ENCODE measurements around the gene CTSE.

DNA sequence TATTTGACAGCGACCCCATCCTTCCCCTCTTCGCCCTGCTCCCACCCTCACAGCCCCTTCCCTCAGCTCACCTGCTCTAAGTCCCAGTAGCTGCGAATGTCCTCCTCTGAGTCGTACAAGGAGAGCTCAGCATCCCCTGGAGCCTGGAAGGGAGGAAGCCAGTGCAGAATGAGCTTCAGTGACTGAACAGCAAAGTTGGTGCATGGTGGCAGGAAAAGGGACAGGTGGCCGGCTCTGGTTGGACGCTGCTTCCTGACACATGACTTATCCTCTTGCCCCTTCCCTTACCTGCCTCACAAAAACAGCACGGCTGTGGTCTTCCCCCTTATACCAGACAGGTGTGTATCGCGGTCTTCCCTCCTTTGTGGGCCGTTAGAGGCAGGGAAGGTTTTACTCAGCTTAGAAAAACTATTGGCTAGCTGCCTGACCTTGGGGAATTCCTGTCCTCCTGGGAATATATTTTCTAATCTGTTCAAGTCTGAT, 26.0 kb downstream of the SLC26A9 start:
- PRO-cap: no peak

DNA sequence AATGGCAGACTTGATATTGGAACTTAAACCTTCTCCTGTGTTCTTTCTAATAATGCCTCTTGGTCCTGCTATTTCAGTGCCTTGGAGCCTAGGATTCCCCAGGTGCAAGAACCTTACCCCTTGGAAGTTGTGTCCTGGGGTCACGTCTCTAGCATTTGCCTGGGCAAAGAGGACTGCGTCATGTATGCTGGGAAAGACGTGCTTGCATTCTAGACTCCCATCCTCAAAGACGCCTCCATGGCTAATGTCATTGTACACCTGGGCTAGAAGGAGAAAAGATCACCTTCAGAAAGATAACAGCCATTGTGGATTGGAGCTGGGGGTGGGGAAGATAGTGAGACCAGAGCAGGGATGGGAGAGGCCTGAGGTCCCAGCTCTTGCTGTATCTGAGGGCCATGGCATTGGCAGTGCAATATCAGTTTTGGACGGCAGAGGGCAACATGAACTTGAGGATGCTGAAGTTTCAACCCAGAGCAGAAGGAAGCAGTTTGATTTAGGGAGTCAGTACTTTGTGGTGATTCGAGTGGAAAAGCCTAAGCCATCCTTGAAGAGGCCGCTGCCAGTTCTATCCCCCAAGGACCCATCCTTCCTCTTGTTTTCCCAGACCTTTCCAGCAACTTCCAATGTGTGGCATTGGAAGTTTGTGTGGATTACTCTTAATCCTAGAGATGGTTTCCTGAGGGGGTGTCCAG, 24.4 kb downstream of the SLC26A9 start:
- PRO-cap: no peak

GRCh38 chr1:205934477-205935230, 8.6 kb downstream of the SLC26A9 start:
- PRO-cap: no peak

DNA sequence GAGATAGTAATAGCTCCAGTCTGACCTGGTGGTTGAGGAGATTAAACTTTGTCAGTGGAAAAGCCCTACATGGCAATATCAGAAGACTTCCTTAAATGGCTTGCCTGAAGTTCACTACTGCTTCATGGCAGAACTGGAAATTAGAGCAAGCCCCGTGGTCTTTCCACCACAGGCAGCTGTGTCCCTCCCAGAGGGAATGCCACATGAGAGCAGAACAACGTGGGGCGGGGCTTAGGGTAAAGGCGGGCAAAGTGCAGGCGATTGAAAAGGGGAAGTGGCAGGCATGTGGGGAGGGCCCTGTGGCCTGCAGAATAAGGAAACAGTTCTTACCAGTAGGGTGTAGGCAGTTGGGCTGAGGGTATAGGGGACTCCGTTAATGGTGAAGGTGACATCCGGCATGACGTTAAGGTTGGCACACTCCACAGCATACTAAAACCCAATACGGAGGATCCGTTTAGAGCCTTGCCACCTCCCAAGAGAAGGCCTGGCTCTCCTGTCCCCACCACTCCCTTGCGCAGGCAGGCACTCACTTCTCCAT, 8.9 kb upstream of the RAB7B start:
- PRO-cap: bidirectional peak, plus-strand start at position 346 of the sequence, minus-strand start at position 178 of the sequence

GRCh38 chr1:206023478-206024286, at the start of gene CTSE:
TSS of gene CTSE (minus strand) at chr1:206023895.
- PRO-cap: no peak

DNA sequence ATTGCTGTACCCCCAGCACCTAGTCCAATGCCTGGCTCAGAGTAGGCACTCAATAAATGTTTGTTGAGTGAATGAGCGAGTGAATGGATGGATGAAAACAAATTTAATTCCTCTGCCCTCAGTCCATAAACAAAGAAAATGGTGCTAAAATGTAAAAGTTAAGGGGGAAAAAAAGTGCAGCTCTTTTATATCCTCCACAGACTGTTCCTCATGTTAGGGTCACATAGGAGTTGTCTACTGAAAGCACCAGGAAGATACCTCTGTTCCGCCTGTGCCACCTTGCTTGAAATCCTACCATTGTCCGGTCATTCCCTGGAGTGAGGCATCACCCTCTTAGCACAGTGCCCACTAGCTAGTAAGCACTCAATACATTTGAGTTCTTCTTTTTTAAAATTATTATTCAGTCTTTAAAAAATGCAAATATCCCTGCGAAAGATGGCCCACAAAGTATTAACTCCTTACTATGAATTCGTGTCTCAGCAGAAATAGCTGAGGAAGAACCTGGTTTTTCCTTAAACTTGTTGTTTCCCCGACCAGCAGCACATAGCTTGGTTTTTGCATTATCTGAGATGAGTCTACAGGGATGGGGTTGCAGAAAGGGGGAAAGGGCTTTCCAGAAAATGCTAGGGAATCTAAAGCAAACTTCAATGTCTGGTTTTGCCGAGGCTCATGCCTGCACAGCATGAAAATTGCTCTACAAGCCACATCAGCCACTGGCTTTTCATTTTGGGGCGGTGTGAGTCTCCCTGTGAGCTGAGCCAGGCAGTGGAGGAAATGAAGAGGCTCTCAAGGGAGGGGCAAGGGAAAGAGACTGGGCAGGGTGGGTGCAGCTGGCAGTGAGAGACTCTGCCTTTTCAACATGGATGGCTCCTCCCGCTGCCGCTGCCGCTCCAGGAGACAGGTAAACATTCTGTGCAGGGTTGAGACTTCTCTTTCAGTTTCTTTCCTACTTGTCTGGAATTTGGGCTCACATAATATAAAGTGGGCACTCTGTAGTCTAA, 11.0 kb upstream of the CTSE start:
- PRO-cap: bidirectional peak, plus-strand start at position 805 of the sequence, minus-strand start at position 776 of the sequence

GRCh38 chr1:206204744-206205297, 1.5 kb downstream of the SRGAP2 start:
- PRO-cap: unidirectional peak, minus-strand start at chr1:206205187

- PRO-cap: no peak
Observed at GRCh38 chr1:206380230-206380577, 90.1 kb upstream of the IKBKE start.

GRCh38 chr1:206459769-206460299, 10.4 kb upstream of the IKBKE start:
- PRO-cap: no peak

DNA sequence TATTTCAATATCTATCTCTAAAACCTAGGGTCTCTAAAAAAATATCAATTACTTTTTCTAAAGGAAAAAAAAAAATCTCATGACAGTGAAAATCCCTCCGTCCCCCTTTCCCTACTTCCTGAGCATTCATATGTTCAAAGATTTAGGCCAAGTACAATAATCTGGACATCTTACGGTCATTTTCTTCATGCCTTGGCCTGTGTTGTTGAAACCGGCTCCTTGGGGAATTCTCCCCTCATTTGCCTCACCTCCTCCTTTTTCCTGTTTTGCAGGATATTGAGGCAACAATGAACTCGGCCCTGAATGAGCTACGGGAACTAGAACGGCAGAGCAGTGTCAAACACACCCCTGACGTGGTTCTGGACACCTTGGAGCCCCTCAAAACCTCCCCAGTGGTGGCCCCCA, 9.5 kb upstream of the IKBKE start:
- PRO-cap: no peak

DNA sequence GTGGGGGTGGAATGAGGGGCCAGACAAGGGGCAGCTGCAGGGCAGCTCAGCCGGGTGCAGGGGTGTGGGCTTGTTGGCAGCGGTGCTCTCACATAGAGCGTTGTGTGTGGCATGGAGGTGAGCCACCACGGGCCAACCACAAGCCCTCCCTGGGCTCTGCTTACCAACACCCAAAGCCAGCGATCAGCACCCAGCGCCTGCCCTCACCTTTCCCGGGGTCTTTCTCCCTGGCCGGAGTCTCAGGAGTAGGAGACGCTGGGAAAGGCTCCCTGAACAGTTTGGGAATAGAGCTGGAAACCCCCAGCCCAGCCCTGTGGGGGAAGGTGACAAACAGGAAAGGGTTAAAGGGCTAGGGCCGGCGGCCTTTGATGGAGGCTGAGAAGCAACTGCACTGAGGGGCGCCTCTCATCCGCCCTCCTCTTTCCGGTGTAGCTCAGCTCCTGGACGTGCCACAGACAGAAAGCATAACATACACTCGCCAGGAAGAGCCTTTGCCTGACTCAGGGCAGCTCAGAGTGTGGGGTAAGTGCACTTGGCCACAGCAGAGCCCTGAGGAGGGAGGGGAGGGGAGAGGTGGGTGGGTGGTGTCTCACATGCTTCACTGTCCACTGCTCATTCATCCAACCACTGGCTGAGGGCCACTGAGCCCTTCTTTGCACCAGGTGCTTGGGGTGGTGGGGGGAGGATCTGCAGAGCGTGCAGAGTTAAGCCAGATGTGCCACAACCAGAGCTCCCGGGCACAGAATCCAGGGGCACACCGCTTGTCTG, 632 bp downstream of the IKBKE start:
- PRO-cap: bidirectional peak, plus-strand start at position 692 of the sequence, minus-strand start at position 512 of the sequence

DNA sequence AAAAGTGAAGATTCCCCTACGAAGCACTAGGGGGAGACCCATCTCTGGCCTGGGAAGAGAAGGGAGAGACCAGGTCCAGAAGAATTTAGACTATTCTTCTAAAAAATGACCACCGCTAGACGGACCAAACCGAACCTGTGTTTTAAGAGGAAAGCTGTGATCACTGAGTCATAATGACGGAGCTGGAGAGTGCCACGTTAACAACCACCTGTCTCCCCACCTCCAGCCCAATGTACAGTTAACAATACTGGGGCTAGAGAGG, 1.3 kb upstream of the RASSF5 start:
- PRO-cap: no peak

- PRO-cap: no peak
Observed at GRCh38 chr1:206664528-206665349, 20.0 kb upstream of the MAPKAPK2 start.

- PRO-cap: no peak
Observed at GRCh38 chr1:206665501-206665929, 19.2 kb upstream of the MAPKAPK2 start.

- PRO-cap: no peak
Observed at GRCh38 chr1:206672084-206672724, 12.5 kb upstream of the MAPKAPK2 start.

DNA sequence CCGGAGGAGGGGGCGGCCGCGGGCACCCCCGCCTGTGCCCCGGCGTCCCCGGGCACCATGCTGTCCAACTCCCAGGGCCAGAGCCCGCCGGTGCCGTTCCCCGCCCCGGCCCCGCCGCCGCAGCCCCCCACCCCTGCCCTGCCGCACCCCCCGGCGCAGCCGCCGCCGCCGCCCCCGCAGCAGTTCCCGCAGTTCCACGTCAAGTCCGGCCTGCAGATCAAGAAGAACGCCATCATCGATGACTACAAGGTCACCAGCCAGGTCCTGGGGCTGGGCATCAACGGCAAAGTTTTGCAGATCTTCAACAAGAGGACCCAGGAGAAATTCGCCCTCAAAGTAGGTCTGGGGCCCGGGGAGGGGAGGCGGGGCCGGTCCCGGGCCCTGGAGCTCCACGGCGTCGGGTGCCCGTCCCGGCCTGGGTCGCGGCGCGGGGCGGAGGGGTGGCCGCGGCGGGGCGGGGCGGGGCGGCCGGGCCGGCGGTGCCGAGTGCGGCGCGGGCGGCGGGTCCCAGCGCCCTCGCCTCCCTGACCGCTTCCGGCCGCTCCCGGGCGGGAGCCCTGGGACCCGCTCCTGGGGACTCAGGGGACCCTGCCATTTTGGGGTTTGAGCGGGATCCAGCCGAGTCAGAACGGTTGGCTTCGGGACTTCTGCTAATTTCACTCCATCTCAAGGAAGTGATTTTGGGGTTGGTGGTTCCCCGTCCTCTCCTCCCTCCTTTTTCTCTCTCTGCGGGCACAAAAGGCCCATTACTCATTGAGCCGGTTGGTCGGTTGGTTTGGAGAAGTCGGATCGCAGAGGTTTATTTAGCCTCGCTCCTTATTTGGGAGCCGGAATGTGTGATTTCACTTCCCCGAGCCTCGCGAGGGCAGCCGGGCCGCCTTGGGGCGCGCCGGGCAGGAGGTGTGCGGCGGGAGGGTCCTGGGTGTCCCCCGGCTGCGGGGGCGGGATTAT, 743 bp downstream of the MAPKAPK2 start:
- PRO-cap: bidirectional peak, plus-strand start at position 485 of the sequence, minus-strand start at position 422 of the sequence; unidirectional peak, minus-strand start at position 526 of the sequence; bidirectional peak, plus-strand start at position 868 of the sequence, minus-strand start at position 791 of the sequence

- PRO-cap: no peak
Observed at GRCh38 chr1:206691490-206692209, 6.9 kb downstream of the MAPKAPK2 start.

- PRO-cap: no peak
Observed at GRCh38 chr1:206700229-206701452, 15.9 kb downstream of the MAPKAPK2 start.

DNA sequence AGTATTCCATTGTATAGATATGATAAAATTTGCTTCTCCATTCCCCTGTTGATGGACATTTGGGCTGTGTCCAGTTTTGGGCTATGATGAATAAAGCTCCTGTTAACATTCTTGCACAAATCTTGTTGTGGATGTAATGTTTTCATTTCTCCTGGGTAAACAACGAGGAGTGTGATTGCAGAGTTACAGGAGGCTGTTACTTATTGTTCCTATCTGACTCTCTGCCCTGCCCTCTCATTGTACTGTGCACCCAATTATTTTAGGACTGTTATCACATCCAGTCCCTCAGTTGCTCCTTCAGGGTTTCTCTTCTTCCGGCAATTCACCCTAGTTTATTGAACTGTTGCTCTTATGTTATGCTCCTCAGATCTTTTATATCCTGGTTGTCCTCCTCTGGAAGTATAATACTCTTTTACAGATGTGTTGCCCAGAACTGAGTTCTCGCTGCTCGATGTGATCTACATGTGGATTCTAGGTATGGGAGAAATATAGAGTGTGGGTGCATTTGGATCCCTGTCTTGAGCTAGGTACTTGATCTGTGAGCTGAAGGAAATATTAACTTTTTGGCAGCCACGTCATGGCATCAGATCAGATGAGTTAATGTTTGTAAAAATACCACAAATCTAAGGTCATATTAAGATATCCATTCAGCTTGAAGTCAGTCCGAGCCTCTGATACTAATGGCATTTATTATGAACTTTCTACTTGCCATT, 24.4 kb downstream of the MAPKAPK2 start:
- PRO-cap: no peak

- PRO-cap: no peak
Observed at GRCh38 chr1:206728501-206729256, 41.9 kb upstream of the IL19 start.